GM06990 (cell line): ENCODE results near the genes TGM7, PPIP5K1 and SPG11.

GRCh38 chr15:43301959-43302535 lies at the start of gene TGM7:
Gene TGM7, minus strand, starts transcription at chr15:43302255.
- RRBS: no CpG with 5 or more reads among the region's 11 CpGs

- RRBS: no CpG with 5 or more reads among the region's 12 CpGs
Measured at GRCh38 chr15:43369528-43370153, 1.2 kb downstream of the ZSCAN29 start.

- RRBS: no CpG with 5 or more reads among the region's 7 CpGs
Measured at GRCh38 chr15:43508957-43509534, 8.4 kb upstream of the MAP1A start.

GRCh38 chr15:43523829-43524651 lies 6.6 kb downstream of the MAP1A start:
- RRBS: no CpG with 5 or more reads among the region's 8 CpGs

GRCh38 chr15:43589962-43590463 lies at the start of gene PPIP5K1:
Gene PPIP5K1, minus strand, starts transcription at chr15:43590208.
- RRBS: no CpG with 5 or more reads among the region's 41 CpGs

GRCh38 chr15:43598033-43598363 lies 4.2 kb downstream of the CKMT1B start:
- RRBS: no CpG with 5 or more reads among the region's 4 CpGs

DNA sequence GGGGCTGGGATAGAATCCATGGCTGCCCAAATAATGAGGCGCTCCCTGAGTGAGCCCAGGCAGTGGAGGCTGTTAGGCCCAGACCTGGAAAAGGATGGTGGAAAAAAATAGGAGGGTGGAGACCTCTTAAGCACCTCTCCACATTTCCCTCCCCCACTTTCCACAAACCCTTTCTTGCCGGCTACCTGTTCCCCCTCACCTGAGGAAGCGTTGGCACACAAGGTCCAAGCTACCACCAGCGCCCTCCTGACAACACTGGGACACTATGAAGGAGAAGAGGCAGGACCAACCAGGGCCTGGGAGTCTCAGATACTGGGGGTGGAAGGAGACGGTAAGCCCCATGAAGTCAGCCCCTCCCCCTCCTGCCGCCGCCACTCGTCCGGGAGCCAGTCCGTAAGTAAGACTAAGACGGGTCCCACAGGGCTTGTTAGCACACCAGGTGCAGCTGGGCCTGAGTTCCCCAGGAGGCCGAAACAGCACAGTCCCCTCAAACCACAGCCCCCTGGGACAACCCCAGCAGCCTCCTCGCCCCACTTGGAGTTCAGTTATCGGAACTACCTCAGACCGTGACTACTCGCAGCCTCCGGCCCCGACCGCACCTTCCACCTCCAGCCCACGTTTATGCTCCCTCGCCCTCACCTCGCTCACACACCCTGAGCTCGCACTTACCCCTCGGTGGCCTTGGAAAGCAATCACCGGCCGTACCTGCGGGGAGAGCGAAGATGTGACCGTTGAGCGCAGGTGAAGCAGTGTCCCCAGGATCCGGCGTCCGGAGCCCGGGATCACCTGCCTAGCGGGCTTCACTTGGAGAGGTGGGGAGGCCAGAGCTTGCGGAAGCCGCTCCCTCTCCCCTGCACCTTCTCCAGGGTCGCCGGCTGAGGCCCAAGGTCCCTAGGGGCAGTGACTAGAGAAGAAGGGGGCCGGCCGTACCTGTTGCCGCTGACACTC lies 652 bp downstream of the ELL3 start:
- RRBS: 4% methylated on average over 16 of the region's 42 CpGs

- RRBS: no CpG with 5 or more reads among the region's 8 CpGs
Measured at GRCh38 chr15:43827814-43828442, 1.1 kb downstream of the WDR76 start.

GRCh38 chr15:43880605-43881236 lies 53.9 kb downstream of the WDR76 start:
- RRBS: no CpG with 5 or more reads among the region's 3 CpGs

GRCh38 chr15:44426954-44427494 lies 405 bp upstream of the CTDSPL2 start:
- RRBS: no CpG with 5 or more reads among the region's 32 CpGs

DNA sequence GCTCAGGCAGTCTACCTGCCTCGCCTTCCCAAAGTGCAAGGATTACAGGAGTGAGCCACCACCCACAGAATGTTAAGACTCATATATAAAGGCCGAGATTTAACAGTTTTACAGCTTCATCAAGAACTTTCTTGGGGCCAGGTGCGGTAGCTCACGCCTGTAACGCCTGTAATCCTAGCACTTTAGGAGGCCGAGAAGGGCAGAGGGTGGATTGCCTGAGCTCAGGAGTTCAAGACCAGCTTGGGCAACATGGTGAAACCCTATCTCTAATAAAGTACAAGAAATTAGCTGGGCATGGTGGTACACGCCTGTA lies 46.6 kb downstream of the CTDSPL2 start:
- RRBS: no CpG with 5 or more reads among the region's 7 CpGs

GRCh38 chr15:44662999-44664066 lies at the start of gene SPG11:
Gene SPG11, minus strand, starts transcription at chr15:44663662.
- RRBS: 4% methylated on average over 35 of the region's 72 CpGs

- RRBS: no CpG with 5 or more reads among the region's 6 CpGs
Measured at GRCh38 chr15:44675545-44675956, 12.1 kb upstream of the SPG11 start.

- RRBS: no CpG with 5 or more reads among the region's 2 CpGs
Measured at GRCh38 chr15:44706912-44707814, 4.0 kb downstream of the PATL2 start.

DNA sequence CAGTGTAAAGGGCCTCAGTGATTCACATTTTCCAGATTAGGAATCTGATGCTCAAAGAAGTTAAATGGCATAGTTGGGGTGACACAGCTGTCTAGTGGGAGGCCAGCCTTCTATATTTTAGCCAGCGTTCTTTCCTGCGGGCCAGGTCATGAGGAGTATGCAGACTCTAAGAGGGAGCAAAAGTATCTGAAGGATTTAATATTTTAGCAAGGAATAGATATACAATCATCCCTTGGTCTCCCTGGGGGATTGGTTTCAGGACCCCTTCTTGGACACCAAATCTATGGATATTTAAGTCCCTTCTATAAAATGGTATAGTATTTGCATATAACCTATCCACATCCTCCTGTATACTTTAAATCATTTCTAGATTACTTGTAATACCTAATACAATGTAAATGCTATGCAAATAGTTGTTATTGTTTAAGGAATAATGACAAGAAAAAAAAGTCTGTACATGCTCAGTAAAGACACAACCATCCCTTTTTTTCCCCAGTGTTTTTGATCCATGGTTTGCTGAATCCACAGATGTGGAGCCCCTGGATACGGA lies 7.0 kb downstream of the B2M start:
- RRBS: no CpG with 5 or more reads among the region's 3 CpGs

- RRBS: no CpG with 5 or more reads among the region's 5 CpGs
Measured at GRCh38 chr15:45043025-45043436, 20.0 kb downstream of the SORD start.

DNA sequence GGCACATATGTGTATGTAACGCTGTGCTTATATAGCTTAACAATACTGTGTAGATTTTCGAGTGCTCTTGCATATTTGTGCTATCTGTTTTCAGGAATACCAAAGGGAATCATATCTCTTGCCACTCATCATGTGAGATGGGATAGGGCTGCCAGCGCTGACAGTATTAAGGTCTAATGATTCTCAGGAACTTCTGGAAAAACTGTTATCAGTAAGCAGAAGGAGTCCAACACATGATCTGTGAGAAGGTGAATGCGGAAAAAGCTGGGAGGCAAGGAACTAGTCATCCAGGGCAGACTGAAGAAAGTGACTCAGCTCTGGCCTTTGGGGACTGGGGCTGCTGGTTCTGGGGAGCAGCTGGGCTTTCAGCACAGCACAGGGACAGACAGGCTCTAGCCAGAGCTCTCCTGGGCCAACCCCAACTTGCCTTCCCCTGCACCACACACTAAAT lies 34.3 kb downstream of the DUOX2 start:
- RRBS: no CpG with 5 or more reads among the region's 4 CpGs

GRCh38 chr15:45096734-45096983 lies 17.3 kb downstream of the DUOX2 start:
- RRBS: no CpG with 5 or more reads among the region's 1 CpG

- RRBS: no CpG with 5 or more reads among the region's 2 CpGs
Measured at GRCh38 chr15:45130387-45130743, 571 bp downstream of the DUOX1 start.